Hair follicular keratinocyte (primary cell): Measurements from ENCODE around the gene PPP2R2B.

- RAMPAGE, long total RNA, result no peak
Observed at GRCh38 chr5:142088073-142088684, 20.4 kb upstream of the NDFIP1 start.

DNA sequence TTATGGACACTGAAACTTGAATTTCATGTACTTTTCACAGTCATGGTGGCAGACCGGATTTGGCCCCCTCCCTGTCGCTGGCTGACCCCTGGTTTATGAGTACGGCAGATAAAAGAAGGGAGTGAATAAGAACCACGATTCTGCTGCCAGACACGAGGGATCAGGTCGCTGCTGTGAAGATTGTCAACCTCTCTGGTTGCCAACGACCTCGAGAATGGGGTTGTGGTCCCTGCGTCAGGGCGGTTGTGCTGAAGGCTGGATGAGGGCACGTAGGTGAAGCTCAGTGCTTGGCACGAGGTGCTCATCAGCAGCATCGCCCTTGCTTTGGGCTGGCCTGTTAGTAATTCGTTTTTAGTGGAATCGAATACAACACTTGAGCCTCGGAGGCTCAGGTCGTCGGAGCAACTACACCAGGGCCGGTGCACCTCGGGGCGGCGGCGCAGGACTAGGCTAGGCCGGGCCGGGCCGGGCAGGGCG lies 299 bp upstream of the NDFIP1 start:
- RAMPAGE, long total RNA, result no peak

- RAMPAGE, long total RNA, result no peak
Observed at GRCh38 chr5:142137108-142138110, 28.8 kb downstream of the NDFIP1 start.

- RAMPAGE, long total RNA, result no peak
Observed at GRCh38 chr5:142153184-142153663, 44.6 kb downstream of the NDFIP1 start.

- RAMPAGE, long total RNA, result no peak
Observed at GRCh38 chr5:142499711-142500204, 174.9 kb upstream of the SPRY4 start.

DNA sequence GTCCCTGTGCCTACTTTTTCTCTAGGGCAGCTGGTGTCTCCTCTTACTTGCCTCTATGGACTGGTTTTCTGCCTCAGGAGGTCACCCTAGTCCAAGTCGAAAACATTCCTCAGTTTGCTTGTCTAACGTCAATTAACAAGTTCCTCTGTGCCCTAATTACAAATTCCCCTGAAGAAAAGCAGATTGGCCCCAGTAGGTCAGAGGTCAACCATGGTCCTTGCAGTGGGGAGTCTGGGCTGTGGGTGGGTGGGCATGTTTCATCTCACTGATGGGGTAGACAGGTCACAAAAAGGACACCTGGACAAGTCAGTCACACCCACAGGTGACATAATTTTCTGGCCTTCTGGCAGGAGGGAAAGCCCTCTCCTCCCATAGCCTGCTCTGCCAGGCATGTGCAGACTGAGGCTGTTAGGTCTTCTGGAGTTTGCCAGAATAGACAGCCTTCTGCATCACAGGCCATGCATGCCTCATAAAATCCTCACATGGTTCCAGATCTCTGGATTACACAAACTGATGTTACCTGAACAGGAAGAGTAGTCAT lies 49.0 kb downstream of the ARHGAP26 start:
- RAMPAGE, long total RNA, result no peak

GRCh38 chr5:142866937-142867231 lies 96.7 kb downstream of the ARHGAP26 start:
- RAMPAGE, long total RNA, result no peak

GRCh38 chr5:142882889-142883501 lies 112.8 kb downstream of the ARHGAP26 start:
- RAMPAGE, long total RNA, result no peak

DNA sequence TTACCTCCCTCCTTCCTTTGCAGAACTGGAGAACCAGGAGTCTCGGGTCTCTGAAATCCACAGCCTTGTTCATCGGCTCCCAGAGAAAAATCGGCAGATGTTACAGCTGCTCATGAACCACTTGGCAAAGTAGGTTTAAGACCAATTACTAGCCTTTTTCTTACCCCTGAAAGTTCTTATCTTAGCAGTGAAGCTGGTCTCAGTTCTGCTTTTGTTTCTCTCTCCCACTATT lies 287.4 kb downstream of the ARHGAP26 start:
- RAMPAGE, long total RNA, result no peak

GRCh38 chr5:143118918-143119818 lies 284.3 kb downstream of the NR3C1 start:
- RAMPAGE, long total RNA, result no peak

- RAMPAGE, long total RNA, result no peak
Observed at GRCh38 chr5:143172692-143173445, 230.6 kb downstream of the NR3C1 start.

DNA sequence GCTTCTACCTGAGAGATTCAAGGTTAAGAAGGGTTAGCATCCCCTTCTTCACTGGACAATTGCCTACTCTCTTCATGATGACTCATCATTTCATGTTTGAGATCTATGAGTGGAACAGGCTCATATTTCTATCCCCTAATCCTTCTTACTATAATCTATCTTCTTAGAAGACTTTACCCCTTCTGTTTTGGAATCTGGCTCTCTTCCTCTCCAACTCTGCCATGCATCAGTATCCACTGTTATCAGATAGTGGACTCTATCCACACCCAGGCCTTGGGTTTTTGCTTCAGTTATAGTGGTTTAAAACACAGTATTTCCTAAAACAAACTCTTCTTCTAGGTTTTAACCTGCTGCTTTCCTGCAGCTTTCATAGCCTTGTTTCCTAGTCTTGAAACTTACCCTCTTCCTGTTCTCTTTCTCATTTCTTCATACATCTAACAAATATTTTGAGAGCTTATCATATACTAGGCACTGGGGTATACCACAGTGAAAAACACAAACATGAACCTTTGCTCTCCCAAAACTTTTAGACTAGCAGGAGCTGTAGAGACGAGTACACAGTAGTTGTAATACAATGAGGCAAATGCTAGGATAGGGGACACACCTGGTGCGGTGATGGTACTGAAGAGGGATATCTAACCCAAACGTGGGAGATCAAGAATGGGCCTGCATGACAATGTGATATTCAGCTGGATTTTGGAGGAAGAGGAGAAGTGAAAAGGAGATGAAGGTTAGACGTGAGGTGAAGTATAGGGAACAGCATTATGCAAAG lies 54.0 kb downstream of the NR3C1 start:
- RAMPAGE, long total RNA, result no peak

- RAMPAGE, long total RNA, result no peak
Observed at GRCh38 chr5:143404643-143404723, 997 bp upstream of the NR3C1 start.

GRCh38 chr5:143605089-143605737 lies 201.7 kb upstream of the NR3C1 start:
- RAMPAGE, long total RNA, result no peak

DNA sequence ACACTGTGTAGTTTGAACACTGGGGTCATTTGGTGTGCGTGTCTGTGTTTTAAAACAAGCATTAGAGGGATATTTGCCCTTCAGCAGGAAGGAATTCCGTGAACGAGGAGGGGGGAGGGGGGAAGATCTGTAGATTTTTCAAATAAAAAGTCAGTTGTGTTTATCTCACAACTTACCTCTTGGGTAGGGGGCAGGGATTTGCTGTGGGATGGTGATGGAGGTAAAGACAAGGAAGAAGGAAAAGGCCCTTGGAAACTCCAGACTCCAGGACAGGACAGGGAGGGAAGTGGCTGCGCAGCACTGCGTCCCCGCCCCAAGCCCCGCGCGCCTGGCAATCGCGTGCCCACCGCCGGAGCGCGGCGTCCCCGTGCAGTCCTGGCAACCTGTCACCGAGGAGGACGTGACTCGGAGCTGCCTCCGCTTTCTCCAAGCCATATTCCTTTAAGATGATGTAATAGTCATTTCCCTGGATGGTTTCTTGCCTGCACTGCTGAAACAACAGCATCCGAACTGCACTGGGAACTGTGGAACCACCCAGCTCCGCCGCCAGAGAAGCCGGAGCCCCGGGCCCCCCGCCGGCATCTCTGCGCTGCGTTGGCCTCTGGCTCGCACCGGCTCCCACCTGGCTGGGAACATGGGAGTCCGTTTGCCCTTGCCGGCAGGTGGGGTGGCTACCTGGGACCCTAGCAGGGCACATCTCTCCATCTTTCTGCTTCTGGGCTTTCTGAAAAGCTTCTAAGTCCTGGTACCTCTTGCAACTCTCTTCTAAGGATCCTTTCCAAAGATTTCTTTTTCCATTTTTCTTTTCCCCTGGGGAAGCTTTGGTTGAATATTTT lies 34.4 kb downstream of the KCTD16 start:
- RAMPAGE, long total RNA, result no peak

- RAMPAGE, long total RNA, result no peak
Observed at GRCh38 chr5:146223239-146223725, 19.9 kb downstream of the RBM27 start.

GRCh38 chr5:146487276-146487869 lies 28.6 kb downstream of the GPR151 start:
- RAMPAGE, long total RNA, result no peak

DNA sequence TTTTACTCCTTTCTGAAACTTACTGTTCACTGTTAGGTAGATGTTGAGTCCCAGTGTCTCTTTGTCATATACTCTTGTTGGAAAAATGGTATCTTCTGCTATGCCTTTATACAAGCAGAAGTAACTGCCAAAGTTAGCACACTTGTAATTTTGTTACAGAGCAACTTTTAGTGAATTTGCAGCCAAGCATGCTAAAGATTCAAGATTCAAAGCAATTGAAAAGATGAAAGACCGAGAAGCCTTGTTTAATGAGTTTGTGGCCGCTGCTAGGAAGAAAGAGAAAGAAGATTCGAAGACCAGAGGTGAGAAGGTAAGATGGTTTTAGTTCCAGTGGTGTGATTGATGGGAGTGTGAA lies 17.6 kb downstream of the GPR151 start:
- RAMPAGE, long total RNA, result no peak

DNA sequence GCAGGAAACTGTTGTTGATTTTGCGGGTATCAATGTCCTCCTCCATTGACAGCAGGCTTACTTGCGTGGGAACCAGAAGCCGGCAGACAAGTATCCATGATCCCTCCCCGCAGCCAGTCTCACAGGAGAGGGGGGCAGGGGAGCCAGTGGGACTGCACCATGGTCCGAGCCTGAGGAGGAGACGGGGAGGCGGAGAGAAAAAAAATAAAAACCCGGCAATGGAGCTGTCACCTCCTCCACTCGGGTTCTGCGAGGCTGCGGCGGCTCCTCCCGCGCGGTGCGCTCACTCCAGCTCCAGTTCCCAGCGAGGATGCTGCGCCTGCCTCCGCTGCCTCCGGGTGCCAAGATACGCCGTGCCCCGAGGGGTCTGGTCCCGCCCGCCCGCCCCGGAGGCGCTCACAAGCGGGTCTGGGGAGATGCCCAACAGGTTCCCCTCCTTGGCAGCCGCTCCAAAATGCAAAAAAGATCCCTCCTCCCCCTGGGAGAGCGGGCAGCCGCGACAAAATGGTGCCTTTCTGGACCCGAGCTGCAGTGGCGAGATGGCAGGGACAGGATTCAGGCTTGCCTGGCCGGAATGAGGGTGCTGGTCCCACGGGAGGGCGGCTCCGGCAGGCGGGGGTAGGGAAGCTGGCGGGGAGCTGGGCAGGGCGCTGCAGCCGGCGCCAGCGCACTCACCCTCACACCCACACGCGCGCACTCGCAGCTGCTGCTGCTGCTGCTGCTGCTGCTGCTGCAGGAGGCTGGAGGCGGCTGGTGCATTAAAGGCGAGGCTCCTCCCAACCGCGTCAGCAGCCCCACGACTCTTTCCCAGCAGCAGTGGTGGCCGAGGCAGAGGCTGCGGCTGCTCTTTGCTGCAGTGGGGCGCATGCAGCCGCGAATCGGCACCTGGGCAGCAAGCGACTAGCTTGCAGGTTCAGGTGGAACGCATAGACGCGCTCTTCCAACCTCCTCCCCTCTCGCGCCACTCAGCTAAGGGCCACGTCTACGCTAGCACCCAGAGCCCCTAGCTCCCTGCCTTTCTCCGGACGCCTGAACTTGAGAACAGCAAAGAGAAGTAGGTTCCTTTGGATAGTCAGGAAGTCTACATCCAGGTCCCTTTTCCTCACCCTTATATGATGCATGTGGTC lies at the start of gene PPP2R2B:
PPP2R2B (minus strand) TSS at position 732 of the 1,127 bp plus-strand sequence.
- RAMPAGE, long total RNA, result no peak

- RAMPAGE, long total RNA, result no peak
Observed at GRCh38 chr5:147233966-147234356, 865 bp upstream of the STK32A start.